Upper lobe of left lung (tissue), 5 donors: ENCODE results near the genes ANKRD13A, VPS29 and HVCN1.

DNA sequence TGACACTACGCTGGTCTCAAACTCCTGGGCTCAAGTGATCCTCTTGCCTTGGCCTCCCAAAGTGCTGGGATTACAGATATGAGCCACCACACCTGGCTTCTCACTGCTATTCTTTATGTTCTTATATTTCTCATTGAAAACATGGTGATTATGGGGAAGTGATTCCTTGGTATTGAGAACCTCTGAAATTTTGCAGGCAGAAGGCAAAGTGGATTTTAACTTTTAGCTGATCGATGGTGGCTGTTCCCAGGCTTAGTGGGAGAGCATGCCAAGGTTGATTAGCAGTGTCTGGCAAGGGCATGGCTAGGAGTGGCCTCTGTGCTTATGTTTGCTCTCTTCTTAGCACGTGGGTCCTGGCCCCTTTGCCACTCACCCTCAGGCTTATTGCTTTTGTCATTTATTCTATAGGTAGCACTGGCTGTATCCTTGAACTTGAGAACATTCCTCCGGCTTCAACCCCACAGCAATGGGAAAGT, 2.0 kb downstream of the MVK start:
- PRO-cap, 2 experiments = no peak in any of the 2 experiments
- RAMPAGE, long total RNA, 4 experiments = no peak in any of the 4 experiments

DNA sequence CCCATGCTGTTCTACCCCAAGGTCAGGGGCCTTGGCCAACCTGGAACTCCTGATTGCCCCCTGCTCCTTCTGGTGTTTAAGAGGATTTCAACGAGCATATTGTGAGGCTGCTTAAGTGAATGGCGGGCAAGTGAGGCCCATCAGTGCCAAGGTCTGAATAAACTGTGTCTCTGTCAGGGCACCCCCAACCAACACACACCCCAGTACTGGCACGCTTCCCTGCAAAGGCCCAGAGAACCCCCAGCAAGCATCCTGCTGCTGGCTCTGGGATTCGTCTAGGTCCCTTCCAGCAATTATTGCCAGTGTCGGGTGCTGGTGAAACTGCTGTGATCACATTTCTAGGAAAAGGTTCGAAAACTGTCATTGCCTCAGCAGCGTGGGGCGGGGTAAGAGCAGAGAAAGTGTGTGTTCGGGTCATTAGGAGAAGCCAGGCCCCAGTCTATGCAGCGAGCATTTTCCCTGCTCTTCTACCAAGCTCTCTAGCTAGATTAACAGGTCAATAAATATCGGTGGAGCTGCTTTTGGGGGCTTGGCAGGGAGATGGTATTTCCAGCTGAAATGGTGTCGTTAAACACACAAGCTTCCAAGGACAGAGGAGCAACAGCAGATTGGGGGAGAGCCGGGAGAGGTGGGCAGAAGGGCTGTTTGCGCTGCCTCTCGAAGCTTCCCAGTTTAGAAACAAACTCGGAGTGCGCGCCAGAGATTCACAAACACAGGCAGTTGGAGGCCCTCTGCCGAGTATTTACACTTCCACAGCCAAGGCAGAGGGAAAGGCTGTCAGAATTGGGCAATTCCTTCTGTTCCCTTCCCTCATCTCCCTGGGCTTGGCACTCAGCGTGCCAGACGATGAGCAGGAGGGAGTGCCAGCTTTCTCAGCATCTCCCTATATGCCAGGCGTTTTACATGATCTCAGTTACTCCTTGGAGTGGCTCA, 2.6 kb downstream of the FAM222A start:
- PRO-cap, 2 experiments = no peak in any of the 2 experiments
- RAMPAGE, long total RNA, 4 experiments = no peak in any of the 4 experiments

- PRO-cap, 2 experiments = no peak in any of the 2 experiments
- RAMPAGE, long total RNA, 4 experiments = no peak in any of the 4 experiments
These were observed 1.6 kb downstream of the TRPV4 start for GRCh38 chr12:109831208-109832411.

- PRO-cap, 2 experiments = no peak in any of the 2 experiments
- RAMPAGE, long total RNA, 4 experiments = no peak in any of the 4 experiments
These were observed 3.0 kb upstream of the GLTP start for GRCh38 chr12:109883232-109883907.

GRCh38 chr12:109888262-109888928, 8.1 kb upstream of the GLTP start:
- PRO-cap, 2 experiments = peak in 1 of 2 experiments; most common plus-strand start chr12:109888865 (in 1)
- RAMPAGE, long total RNA, 4 experiments = no peak in any of the 4 experiments

DNA sequence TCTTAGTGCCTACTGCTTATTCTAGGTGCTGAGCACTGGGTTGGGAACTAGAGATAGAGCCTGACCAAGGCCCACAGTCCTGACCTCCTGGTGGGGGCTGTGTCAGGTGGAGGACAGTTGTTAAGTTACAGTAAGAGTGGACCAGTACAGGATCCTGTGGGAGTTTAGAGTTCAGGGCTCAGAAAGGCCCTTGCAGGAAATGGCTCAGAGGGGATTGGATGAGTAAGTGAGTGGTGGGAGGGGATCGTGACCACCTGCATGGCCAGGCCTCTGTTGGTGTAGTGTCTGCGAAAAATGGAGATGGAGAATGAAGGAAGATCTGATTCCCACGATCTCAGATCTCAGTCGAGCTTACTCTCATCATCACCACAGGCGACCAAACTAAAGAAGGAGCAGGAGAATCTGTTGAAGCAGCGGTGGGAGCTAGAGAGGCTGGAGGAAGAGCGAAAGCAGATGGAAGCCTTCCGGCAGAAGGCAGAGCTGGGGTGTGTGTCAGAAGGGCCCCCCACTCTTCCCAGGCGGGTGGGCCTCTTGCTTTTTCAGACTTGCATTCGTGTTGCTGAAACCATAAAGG, 8.2 kb downstream of the TCHP start:
- PRO-cap, 2 experiments = no peak in any of the 2 experiments
- RAMPAGE, long total RNA, 4 experiments = no peak in any of the 4 experiments

DNA sequence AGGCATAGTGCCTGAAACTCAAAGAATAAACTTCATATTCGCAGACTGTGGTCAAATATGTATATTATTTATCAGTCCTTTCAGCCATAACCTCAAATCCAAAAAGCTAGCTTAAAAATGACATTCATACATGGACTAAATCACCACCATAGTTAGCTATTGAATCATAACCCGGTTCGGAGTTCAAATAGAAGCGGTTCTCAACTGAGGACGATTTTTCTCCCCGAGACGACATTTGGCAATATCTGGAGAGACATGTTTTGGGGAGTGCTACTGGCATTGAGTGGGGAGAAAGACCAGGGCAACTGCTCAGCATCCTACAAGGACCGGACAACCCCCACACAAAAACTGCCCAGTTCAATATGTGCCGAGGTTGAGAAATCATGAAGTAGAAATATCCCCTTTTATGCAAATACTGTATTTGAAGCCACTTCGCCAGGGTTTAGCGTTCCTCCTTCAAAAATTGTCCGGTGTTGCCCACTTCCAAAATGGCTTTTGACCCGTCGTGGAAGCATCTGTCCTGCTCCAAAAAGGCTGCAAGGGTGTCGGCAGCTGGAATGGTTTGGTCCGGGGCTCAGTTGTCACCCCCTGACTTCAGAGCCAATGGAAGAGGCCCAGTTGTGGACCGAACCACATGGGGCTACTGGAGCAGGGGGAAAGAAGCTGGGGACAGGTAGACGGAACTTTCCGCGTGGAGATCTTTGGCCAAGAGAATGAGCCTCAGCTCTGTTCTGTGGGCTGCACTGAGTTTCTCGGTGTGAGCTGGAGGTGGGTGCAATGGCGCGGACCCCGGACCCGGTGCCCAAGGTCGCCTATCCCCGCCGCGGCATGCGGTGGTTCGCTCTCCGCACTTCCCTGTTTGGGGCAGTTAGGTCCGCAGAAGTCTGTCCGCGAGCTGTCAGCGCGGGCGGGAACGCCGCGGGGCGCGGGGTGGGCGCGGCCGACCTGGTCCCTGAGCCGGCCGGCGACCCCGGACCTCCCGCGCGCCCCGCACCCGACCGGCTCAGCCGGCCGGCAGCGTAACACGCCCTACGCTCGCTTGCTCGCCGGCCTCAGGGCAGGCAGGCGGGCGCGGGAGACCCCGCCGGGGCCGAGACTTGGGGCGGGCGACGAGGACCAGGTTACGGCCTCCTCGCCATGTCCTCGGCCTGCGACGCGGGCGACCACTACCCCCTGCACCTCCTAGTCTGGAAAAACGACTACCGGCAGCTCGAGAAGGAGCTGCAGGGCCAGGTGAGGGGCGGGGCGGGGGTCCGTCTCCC, at the start of gene ANKRD13A:
Gene ANKRD13A, plus strand, starts transcription at position 879 of the 1,262 bp plus-strand sequence.
- PRO-cap, 2 experiments = peak in 2 of 2 experiments; most common plus-strand start position 879 of the sequence (in 1); most common minus-strand start position 517 of the sequence (in 1)
- RAMPAGE, long total RNA, 4 experiments = start-site peak on the plus strand in 1 of 4 experiments, centred at positions 642 to 1,053 of the sequence, 7 to 15 reads per replicate

DNA sequence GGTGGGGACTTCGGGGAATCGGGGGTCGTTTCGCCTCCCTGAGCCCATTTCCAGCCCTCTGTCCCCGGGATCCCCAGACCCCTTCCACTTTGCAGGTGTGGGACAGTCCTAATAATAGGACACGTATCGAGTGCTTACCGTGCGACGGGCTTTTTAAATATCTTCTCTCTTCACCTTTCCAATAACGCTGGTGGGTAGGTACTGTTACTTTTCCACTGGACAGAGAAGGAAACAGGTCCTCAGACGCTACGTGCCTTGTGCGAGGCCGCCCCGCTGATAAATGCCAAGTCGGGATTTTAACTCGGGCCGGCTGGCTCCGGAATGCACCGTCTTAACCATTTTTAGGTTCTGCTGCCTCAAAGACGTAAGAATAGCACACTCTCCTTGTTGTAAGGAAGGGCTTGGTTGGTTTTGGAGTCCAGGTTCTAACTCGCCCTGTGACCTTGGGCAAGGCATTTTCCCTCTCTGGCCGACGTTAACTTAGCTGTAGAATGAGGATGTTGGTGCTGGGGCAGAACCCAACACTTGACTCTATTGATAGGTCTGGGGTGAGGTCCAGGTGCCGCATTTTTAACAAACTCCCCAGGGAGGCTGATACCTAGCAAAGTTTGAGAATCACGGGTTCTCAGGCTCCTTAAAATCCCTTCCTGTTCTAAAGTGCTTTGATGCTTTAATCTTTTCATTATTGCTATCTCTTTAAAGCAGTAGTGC, 739 bp downstream of the ANKRD13A start:
- PRO-cap, 2 experiments = no peak in any of the 2 experiments
- RAMPAGE, long total RNA, 4 experiments = no peak in any of the 4 experiments

DNA sequence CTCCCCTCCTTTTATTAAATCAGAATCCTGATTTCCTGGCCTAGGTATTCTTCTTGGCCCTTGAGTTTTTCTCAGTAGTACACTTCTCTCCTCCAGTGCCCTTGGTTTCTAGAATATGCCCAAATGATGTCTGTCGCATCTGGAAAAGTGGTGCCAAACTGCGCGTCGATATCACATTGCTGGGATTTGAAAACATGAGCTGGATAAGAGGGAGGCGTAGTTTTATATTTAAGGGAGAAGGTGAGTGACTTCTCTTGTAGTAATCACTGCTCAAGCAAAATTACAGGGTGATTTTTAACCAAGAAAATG, 19.0 kb downstream of the ANKRD13A start:
- PRO-cap, 2 experiments = no peak in any of the 2 experiments
- RAMPAGE, long total RNA, 4 experiments = no peak in any of the 4 experiments

GRCh38 chr12:110035968-110036167, 12.5 kb downstream of the C12orf76 start:
- PRO-cap, 2 experiments = no peak in any of the 2 experiments
- RAMPAGE, long total RNA, 4 experiments = no peak in any of the 4 experiments

GRCh38 chr12:110233444-110233891, 47.6 kb upstream of the ATP2A2 start:
- PRO-cap, 2 experiments = no peak in any of the 2 experiments
- RAMPAGE, long total RNA, 4 experiments = no peak in any of the 4 experiments

GRCh38 chr12:110270259-110271154, 10.5 kb upstream of the ATP2A2 start:
- PRO-cap, 2 experiments = no peak in any of the 2 experiments
- RAMPAGE, long total RNA, 4 experiments = no peak in any of the 4 experiments

DNA sequence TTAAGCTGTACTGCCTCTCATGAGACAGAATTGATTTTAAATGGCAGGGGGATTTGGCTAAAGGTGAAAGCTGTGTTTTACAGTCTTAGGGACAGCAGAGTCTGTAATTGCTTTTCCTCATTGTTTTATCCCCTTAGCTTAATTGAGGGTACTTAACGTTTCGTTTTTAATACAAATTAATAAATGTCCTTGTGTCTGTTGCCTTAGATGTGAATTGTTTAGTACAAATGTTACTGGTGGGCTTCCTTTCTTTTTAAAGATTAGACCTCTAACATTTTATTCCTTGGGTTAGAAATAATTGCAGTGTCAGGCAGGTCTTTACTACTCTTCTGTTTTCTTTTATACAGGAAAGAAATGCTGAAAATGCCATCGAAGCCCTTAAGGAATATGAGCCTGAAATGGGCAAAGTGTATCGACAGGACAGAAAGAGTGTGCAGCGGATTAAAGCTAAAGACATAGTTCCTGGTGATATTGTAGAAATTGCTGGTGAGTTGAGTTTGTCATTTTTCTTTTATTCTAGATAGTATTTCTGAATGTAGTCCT, 15.3 kb downstream of the ATP2A2 start:
- PRO-cap, 2 experiments = no peak in any of the 2 experiments
- RAMPAGE, long total RNA, 4 experiments = no peak in any of the 4 experiments

DNA sequence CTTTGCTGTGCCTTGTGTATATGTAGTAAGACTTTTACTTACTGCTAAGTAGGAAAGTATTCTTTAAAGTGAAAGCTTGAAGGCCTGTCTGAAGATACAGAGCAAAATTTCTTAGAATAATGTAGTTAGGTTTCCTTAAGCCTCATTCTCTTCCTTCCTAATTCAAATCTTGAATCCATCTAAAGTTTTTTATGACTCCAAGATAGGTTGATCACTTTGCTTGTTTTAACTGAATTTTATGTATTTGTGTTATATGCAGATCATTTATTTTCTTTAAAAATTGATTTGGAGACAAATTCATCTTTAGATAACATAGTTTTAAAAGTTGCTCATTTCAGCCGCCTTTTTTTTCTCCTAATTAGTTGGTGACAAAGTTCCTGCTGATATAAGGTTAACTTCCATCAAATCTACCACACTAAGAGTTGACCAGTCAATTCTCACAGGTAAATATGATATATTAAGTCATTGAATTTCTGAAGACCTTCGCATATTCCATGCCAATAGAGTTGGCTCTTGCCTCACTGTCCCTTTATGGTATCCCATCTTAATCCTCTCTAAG, 41.7 kb downstream of the ATP2A2 start:
- PRO-cap, 2 experiments = no peak in any of the 2 experiments
- RAMPAGE, long total RNA, 4 experiments = no peak in any of the 4 experiments

- PRO-cap, 2 experiments = no peak in any of the 2 experiments
- RAMPAGE, long total RNA, 4 experiments = no peak in any of the 4 experiments
These were observed 58.1 kb downstream of the ANAPC7 start for GRCh38 chr12:110345070-110346129.

GRCh38 chr12:110501971-110502433, at the start of gene VPS29:
TSS of gene VPS29 (minus strand) at chr12:110502111.
- PRO-cap, 2 experiments = peak in 2 of 2 experiments; most common plus-strand start chr12:110502331 (in 2); most common minus-strand start chr12:110502111 (in 1)
- RAMPAGE, long total RNA, 4 experiments = start-site peak on the plus strand in 1 of 4 experiments, at chr12:110502239-110502247 at its widest, 7 reads per replicate; start-site peak on the minus strand in 4 of 4 experiments, at chr12:110502070-110502123 at its widest, 93 to 5,821 reads per replicate

- PRO-cap, 2 experiments = no peak in any of the 2 experiments
- RAMPAGE, long total RNA, 4 experiments = no peak in any of the 4 experiments
These were observed 36.5 kb downstream of the PPTC7 start for GRCh38 chr12:110546594-110547008.

- PRO-cap, 2 experiments = no peak in any of the 2 experiments
- RAMPAGE, long total RNA, 4 experiments = no peak in any of the 4 experiments
These were observed 26.5 kb downstream of the TCTN1 start for GRCh38 chr12:110640078-110641090.

- PRO-cap, 2 experiments = no peak in any of the 2 experiments
- RAMPAGE, long total RNA, 4 experiments = no peak in any of the 4 experiments
These were observed 402 bp downstream of the HVCN1 start for GRCh38 chr12:110688392-110689033.

DNA sequence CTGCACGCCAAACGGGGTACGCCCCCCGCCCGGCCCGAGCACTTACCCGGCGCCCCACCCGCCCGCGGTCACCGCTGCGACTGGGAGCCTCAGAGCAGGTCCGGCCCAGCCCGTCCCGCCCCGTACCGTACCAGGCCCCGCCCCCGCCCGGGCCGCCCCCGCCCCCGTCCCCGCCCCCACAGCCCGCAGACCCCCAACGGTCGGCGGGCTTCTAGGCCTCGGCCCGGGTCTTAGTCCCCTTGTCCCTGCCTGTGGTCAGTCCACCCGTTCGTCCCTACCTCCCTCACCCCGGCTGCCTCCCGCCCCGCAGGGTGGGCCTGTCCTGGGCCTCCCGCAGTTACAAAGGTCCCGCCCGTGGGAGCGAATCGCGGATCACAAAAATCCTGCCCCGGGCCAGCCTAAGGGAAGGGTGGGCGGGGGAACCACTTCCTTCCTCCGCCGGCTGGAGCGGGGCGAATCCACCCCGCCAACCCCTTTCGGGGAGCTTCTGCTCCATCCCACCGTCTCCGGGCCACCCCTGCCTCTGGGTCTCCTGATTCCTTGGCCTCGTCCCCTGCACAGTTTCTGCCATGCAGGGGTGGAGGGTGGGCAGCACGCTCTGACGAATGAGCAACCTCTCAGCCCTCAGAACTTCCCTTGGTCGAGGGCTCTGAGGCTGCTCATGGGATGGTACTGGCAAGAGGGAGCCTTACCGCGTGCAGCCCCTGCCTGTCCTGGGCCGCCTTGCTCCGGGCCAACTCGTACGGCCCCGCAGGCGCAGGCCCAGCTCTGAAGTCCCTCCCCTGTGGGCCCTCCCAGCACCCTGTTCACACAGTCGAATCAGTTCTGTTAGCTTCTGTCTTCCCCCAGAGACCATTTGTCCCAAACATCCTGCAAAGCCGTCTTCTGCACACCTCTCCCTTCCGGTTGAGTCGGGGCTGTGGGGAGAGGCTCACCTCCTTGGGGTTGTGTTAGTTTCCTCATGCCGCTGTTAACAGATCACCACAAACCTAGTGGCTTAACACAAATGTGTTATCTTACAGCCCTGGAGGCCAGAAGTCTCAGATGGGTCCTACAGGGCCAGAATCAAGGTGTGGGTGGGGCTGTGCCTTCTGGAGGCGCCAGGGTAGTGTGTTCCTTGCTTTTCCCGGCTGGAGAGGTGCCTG, at the start of gene HVCN1:
Gene HVCN1, minus strand, starts transcription at position 82 of the 1,145 bp plus-strand sequence.
- PRO-cap, 2 experiments = peak in 2 of 2 experiments; most common plus-strand start position 170 of the sequence (in 1); most common minus-strand start position 82 of the sequence (in 2)
- RAMPAGE, long total RNA, 4 experiments = start-site peak on the minus strand in 4 of 4 experiments, centred at positions 84 to 397 of the sequence, 18 to 101 reads per replicate